ENCODE results near the genes SH3D19 and GATB.

- RRBS = no CpG with 5 or more reads among the region's 9 CpGs
Observed at GRCh38 chr4:151197184-151197899, 79.6 kb upstream of the PRSS48 start.

DNA sequence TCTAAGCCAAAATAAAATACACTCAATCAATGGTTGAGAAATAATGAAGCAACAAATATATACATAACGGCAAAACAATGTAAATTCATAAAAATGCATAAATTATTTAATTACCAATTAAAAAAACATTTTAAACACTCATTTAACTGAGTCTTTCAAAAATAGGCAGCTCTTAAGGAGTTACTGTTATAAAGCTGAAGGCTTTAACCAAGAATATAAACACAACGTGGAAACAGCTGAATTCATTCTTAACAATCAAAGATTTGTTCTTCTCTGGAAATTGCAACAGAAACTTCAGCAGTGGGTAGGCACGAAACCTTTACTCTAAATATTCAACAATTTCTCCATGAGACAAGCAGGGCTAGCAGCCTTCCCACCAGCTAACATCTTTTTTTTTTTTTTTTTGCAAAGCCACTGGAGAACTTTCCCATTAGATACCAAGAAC, 78.3 kb upstream of the PRSS48 start:
- RRBS = no CpG with 5 or more reads among the region's 3 CpGs

DNA sequence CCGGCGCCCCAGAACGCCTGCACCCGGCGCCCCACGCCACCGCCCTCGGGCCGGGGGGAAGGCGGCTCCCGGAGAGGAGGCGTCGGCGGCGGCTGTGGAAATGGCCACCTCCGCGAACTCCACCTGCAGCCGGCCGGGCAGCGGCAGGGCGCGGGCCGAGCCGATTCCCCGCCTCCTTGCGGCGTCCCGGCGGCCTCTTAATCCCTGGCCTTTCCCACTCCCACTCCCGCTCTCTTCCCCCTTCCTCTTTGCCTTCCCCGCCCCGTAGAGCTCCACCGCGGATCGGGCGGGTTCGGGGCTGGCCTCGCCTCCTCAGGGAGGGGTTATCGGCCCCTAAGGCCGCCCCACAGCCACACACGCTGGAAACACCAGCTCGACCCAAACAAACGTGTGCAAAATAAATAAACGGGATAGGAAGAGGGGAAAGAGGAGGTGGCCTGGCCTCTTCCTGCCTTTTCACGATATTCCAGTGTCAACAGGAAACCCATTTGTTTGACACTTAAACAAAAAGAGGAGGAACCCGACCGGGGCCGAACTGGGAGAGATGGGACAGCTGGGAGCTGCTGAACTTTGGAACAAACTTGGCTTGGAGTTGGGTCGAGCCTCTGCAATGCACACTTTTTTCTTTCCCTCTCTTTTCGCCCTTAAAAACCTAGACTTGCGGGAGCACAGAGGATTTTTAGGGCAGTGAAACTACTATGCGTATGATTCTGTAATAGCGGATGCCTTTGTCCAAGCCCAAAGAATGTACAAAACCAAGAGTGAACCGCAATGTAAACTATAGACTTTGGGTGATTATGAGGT, at the start of gene SH3D19:
SH3D19 (minus strand) TSS at position 206 of the 804 bp plus-strand sequence.
- RRBS = 2% methylated on average over 16 of the region's 54 CpGs

DNA sequence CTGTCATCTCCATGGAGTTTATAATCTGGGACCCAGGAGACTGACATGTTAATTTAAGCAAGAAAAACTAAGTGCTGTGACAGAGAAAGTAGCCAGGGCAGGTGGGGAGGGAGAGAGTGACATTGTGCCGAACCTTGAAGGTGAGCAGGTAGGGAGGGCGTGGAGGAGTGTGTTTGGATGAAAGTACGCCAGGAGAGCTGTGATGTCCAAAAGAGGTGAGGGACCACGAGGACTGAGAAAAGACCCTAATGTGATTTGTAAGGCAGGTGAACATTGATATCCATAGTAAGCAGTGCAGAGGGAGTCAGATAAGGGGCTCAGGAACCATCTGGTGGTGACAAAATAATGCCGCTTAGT, 158.4 kb downstream of the GATB start:
- RRBS = no CpG with 5 or more reads among the region's 5 CpGs

DNA sequence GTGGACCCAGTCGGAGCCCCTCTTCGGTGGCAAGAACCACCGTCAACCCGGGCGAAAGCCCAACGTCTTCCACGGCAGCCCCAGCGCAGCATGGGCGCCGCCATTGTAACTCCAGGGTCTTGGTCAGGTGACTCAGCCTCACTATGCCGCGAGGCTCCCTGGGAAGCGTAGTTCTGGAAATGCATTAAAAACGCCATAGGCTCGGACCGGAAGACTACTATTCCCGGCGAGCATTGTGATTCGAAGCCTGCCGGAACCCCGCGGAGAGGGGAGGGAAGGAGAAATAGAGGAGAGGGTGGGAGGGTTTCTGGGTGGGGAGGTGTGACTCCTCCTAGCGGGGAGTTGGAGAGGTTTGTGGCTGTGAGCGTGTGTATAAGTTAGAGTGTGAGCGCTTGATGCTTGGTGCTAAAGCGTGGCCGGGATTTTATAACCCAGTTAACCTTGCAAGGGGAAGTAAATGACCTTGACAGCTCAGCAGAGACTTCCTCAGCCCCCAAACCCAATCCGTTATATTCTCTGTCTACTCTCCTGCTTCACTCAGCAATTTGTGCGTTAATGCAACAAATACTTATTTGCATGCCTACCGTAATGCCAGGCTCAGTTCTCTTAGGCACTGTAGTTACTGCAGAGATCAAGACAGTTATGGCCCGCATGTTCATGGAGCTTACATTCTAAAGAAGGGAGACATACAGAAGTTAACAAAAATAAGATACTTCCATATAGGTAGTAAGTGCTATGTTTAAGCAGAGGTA, at the start of gene GATB:
GATB (minus strand) TSS at position 129 of the 752 bp plus-strand sequence.
- RRBS = no CpG with 5 or more reads among the region's 31 CpGs

GRCh38 chr4:151951750-151952071, 190.9 kb upstream of the GATB start:
- RRBS = no CpG with 5 or more reads among the region's 5 CpGs

GRCh38 chr4:152255245-152255829, 280.6 kb downstream of the FBXW7 start:
- RRBS = no CpG with 5 or more reads among the region's 5 CpGs

DNA sequence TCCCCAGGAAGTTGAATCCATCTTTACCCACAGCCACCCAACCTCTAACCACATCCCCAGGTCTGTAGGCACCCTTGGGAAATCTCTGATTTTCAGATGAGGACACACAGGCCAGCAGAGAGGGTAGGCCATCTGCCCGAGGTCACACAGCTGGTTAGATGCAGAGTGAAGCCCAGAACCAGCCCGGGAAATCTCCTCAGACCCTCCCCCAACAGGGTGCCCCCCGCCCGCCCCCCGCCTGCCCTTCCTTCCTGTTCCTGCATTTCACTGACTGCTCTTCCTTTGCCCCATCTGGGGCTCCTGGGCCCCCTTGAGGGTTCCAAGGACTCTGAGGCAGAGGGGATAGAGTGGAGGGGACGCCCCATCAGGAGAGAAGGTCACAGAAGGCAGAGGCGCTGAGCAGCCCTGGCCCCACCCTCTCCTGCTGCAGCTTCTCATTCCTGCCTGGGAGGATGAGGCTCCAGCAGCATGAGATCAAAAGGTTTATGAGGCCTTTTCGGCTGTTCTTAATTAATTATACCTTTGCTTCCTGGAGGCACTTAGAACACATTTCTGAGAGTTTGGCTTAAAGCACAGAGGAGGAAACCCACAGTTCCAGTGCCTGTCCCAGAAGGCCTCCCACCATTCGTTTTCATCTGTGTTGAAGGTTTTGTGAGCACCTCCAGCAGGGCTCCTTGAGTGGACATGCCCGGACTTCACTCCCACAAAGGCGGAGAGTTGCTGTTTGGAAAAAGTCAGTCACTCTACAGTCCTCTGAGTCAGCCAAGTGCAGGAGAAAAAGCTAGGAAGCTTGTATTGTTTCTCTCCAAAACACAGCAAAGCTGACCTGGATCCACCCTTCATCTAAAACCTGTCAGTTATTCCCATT, 277.2 kb downstream of the FBXW7 start:
- RRBS = no CpG with 5 or more reads among the region's 11 CpGs

- RRBS = no CpG with 5 or more reads among the region's 7 CpGs
Observed at GRCh38 chr4:152321986-152323328, 213.4 kb downstream of the FBXW7 start.

- RRBS = no CpG with 5 or more reads among the region's 4 CpGs
Observed at GRCh38 chr4:152448641-152449277, 87.1 kb downstream of the FBXW7 start.

GRCh38 chr4:152462017-152462706, 73.7 kb downstream of the FBXW7 start:
- RRBS = no CpG with 5 or more reads among the region's 5 CpGs

DNA sequence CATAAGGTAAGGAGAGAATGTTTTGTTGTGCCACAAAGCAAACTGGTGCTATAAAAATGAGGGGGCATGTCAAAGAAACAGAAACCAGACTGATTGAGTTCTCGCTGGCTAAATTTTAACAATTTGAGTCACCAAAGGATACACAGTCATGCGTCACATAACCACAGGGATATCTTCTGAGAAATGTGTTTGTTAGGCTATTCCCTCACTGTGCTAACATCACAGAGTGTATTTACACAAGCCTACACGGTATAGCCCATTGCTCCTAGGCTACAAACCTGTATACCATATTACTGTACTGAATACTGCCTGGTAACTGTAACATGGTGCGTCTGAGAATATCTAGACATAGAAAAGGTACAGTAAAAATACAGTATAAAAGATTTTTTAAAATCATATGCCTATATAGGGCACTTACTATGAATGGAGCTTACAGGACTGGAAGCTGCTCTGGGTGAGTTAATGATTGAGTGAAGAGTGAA, 50.1 kb downstream of the FBXW7 start:
- RRBS = no CpG with 5 or more reads among the region's 4 CpGs

GRCh38 chr4:152507203-152507402, 28.8 kb downstream of the FBXW7 start:
- RRBS = no CpG with 5 or more reads among the region's 1 CpG

GRCh38 chr4:152524023-152524834, 11.7 kb downstream of the FBXW7 start:
- RRBS = no CpG with 5 or more reads among the region's 4 CpGs

GRCh38 chr4:152535440-152535693, 525 bp downstream of the FBXW7 start:
- RRBS = 3% methylated on average over 12 of the region's 30 CpGs

- RRBS = no CpG with 5 or more reads among the region's 6 CpGs
Observed at GRCh38 chr4:152680784-152681306, 1.0 kb upstream of the TMEM154 start.

DNA sequence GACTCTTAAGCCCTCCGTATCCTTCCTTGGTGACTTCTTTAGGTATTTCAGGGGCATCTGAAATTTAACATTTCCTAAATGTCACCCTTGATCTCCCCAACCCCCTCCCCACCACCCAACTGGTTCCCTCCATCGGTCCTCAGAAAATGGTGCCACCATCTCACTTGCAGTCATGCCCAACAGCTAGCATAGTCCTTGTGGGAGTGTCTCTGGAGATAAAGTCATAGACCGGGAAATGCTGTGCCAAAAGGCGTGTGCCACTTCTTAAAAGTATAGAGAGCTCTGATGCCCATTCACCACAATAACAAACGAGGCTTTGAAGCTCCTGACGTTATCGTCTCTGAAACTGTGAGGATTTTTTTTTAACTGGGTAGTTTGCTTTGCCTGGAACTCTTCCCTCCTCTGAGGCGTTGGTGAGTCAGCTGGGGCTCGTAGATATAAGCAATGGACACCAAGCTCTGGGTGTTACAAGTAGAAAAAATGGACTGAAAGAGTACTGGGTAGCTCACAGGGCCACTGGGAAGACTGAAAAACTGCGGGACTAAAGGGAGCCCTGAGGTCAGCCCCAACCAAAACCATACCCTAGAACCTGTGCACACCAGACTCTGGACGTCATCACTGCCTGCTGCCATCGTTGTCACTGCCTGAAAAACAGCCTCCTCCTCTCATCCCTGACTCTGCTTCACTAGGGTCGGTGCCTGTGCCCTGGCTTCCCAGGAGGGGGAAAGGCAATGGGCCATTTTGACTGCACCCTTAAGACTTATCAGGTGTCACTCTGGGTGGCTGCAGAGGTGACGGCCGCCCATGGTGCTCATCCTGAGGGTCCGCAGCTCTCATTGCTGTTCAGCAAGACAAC, 89.4 kb upstream of the TRIM2 start:
- RRBS = no CpG with 5 or more reads among the region's 16 CpGs

DNA sequence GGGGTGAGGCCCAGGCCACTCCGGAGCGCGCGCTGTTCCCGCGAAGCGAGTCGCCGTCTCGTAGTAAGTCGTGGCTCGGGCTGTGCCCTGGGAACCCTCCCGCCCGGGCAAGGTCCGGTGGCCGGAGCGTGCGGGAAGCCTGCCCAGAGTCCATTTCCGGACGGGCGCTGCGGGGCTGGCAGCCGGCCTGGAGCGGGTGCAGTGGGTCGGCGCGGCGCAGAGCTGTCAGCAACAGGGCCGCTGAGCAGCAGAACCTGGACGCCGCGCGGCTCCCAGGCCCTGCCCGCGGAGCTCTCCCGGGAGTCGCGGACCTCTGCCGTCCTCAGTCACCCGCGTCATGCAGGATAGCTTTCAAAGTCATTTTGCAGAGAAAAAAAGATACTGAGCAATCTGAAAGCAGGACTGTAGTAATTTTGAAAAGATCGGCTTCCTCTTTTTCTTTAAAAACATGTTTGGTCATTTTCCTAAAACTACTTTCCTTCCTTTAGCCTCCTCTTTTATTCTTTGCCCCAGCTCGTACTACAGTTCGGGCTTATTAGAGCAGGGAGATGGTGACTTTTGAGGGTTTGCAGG, 18.8 kb downstream of the TRIM2 start:
- RRBS = under 1% methylated on average over 12 of the region's 44 CpGs

DNA sequence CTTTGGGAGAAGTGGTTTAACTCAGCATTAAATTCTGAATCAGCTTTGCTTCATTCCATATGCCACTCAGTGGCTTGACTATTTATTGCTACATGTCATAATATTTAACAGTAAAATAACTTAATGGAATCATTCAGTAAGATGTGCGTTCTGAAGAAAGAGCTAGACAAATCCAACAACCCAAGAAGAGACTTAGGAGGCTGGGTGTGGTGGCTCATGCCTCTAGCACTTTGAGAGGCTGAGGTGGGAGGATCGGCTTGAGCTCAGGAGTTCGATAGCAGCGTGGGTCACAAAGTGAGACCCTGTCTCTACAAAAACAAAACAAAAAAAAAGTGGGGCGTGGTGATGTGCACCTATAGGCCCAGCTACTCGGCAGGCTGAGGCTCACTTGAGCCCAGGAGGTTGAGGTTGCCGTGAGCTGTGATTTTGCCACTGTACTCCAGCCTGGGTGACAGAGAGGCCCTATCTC, 17.1 kb downstream of the TMEM131L start:
- RRBS = no CpG with 5 or more reads among the region's 7 CpGs

- RRBS = no CpG with 5 or more reads among the region's 18 CpGs
Observed at GRCh38 chr4:153520238-153521577, 54.5 kb downstream of the TMEM131L start.

Measured in non-pigmented ciliary epithelial cell (primary cell).